Mononuclear cell (primary cell): Measurements from ENCODE around the genes TRIM9 and DDHD1.

DNA sequence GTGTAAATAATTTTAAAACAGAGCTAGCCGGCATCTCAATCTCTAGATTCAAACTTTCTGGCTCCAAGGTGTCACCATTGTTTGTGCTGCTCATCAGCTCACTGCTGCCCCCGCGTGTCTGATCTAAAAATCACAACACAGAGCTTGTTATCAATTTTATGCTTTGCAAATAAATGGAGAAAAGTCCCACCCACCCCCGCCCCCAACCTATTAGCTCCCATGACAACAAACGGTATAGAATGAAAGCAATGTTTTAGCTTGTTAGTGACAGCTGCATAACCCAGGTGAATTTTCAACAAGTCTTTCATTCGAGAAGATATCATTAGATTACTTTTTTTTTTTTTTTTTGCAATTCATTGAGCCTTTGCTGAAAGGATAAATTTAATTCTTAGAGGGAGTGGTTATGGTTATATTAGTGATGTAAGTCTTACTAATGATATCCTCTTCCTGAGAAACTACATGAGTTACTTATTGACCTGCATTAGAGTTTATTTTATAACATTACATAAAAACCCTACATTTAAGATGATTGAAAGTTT is 11.2 kb upstream of the ABHD12B start:
- RRBS, result no CpG with 5 or more reads among the region's 6 CpGs

GRCh38 chr14:50896524-50896888 is 24.7 kb downstream of the ABHD12B start:
- RRBS, result no CpG with 5 or more reads among the region's 7 CpGs

- RRBS, result 2% methylated on average over 12 of the region's 74 CpGs
Measured at GRCh38 chr14:51095014-51095848, at the start of gene TRIM9. TSS of gene TRIM9 (minus strand) at chr14:51095105.

DNA sequence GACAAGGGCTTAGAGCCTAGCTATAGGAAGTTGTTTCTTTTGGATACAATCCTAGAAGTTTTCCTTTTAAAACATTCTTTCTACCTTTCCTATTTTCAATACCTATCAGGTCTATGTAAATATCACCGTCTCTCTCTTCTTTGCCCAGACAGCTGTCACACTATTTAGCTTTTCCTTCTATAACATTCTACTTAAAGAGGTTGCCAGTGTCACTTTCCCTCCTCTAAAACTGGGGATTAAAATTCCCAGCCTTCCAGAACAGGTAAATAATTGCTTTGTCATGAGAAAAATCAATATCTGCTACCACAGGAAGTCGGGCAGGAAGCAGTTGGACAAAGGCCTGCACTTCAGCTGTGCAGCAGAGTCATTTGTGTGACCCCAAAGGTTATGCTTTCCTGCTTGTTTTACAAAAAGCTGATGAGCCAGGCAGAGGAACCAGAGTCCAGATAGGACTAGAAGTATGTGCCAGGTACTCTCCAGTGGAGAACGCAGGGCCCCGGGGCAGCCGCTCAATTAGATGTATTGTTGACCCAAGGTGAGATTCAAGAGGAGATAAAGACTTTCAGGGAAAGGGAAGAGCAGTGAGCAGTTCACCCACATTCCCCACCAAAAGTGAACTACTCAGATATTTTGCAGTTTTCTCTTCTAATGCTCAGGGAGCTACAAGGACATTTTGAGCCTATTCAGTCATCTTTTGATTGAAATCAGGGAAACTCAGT is 117.1 kb upstream of the FRMD6 start:
- RRBS, result no CpG with 5 or more reads among the region's 5 CpGs

- RRBS, result no CpG with 5 or more reads among the region's 7 CpGs
Measured at GRCh38 chr14:51846565-51847111, 13.8 kb upstream of the GNG2 start.

DNA sequence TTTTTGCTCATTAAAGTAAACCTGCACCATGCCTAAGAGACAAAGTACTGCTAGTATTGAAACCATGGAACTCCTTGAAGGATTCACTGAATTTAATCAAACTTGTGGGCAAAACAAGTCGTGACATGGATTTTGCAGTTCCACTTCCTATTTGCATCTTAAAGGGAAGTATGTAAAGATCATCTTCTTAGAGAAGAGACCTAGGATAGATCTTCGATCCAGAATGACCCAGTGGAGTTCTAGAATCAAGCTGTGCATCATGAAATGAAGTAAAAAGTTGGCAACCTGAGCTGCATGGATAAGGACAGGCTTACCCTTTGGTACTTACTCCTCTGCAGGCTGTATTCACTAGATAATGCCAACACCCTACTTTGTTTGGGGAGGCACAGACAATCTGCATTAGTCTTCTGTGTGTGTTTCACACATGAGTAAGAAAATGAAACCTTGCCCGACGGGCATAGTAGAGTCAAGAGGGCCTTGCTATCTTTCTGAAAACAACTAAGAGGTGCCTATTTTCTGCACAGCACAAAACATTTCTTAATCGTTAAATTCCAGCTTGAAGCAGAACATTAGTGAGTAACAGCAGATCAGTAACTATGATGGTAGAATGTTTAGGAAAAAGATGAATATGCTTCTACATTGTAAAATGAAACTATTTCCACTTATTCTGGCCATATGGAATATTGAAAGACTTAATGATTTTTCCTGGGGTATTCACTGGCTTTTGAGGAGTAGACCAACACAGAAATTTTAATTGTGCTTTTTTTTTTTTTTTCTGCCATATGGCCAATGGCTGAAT is 2.0 kb downstream of the GNG2 start:
- RRBS, result no CpG with 5 or more reads among the region's 5 CpGs

DNA sequence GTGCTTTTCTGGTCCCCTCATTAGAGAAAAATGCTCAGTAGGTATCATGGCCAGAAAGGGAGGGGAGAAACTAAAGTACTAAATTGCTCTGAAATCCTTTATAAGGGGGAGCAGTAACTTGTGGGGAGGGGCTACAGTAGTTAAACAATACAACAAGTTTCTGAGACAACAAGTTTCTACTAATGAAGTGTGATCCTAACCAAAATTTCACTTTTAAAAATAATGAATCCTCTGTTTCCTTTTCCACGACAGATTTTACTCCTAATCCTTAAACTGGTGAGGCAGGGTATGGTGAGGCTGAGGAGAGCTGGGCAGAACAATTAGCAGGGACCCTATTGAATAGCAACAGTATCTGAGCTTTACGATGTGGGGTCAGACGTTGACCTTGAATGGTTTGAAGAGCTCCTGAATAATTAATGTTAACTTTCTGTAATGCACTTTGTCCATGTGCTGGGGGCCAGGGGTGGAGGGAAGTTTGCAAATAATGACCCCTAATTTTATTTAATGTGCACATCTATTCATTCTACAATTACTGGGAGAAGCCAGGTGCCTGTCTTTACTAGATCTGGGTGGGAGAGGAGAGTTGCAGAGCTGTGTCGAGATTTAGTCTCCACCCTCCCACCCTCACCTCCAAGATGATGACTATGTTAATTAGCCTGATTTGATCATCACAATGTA is 4.4 kb downstream of the GNG2 start:
- RRBS, result no CpG with 5 or more reads among the region's 4 CpGs

GRCh38 chr14:51866122-51866703 is 5.8 kb downstream of the GNG2 start:
- RRBS, result no CpG with 5 or more reads among the region's 5 CpGs

DNA sequence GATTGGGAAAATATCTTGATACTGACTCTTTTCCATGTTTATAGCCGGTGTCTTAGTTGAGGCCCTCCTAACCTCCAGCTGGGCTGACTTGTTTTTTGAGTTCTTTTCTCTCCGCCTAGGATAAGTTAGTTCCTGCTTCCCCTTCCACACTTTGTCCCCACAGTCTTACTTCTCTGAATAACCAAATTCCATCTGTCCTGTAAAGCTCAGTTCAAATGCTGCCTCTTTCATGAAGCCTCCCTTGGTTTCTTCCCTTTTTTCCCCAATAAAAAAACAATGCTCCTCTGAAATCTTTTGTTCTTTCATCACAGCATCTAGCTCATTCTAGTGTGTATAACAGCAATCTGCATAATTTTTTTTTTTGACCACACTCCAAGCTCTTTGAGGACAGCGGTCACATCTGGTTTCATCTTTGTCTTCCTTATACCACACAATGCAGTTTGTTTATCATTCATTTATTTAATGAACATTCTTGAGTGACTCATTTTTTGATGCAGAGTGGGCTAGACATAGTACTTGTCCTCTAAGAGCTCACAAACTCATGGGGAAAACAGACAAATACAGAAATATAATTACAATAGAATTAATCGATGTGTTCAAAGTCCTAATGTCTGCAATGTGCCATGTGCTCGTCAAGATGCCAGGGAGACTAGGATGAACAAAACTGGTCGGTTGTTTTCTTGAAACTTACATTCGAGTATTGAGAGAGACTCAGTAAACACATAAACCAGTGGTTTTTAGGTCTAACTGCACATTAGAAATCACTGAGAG is 7.3 kb downstream of the GNG2 start:
- RRBS, result no CpG with 5 or more reads among the region's 7 CpGs

DNA sequence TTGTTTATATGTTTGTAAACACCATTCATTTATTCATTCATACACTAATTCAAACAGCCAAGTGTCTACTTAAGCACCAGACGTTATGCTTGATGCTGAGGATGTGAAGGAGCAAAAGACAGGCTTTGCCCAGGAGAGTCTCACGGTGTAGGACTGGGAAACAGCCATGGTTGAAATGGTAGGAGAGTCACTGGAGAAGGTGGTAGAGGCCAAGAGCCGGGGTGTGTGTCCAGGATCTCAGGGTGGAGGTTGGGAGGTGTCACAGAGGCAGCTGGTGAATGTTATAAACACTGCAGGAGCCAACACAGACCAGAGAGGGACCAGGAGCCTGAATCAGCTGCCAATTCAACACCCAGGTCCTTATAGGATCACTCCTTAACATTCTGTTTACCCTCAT is 7.5 kb downstream of the NID2 start:
- RRBS, result no CpG with 5 or more reads among the region's 3 CpGs

GRCh38 chr14:52723655-52724341 is 6.2 kb upstream of the STYX start:
- RRBS, result no CpG with 5 or more reads among the region's 4 CpGs

GRCh38 chr14:52864630-52865146 is 73.3 kb upstream of the GNPNAT1 start:
- RRBS, result no CpG with 5 or more reads among the region's 6 CpGs

DNA sequence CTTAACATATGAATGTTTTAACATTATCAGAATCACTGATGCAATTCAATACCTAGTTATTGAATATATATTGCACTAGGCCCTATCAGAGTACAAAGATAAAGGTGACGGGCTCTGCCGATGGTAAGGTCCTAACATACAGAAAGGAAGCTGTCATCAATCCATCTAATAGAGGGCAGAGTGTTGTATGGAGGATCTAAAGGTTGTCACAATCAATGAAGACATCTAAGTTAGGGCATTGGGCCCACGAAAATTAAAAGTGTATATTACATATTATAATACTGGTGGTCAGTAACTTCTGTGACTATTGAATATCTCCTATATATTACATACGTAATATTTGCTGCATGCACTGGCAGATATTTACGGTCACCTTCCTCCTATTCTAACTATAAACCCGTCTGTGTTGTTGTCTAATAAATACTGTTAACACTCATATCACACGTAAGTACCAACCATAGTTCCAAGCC is 2.0 kb downstream of the DDHD1 start:
- RRBS, result no CpG with 5 or more reads among the region's 7 CpGs

DNA sequence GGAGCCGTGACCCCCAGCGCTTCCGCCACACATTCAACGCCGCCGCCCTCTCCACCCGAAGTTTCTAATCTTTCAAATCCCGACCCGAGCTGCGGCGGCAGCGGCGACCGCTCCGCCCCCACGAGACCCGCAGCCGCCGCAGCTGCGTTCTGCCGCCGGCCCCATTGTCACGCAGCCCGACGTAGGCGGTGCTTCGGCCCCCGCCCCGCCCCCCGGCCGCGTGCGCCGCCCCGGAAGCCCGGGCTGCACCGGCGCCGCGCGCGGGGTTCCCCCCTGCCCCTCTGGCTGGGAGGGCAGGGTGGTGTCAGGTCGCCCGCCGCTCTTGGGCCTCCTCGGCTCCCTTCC is at the start of gene DDHD1:
Gene DDHD1, minus strand, starts transcription at position 190 of the 345 bp plus-strand sequence.
- RRBS, result 3% methylated on average over 9 of the region's 46 CpGs

- RRBS, result no CpG with 5 or more reads among the region's 1 CpG
Measured at GRCh38 chr14:53670812-53671156, 285.8 kb downstream of the BMP4 start.

GRCh38 chr14:53949680-53950703 is 6.6 kb downstream of the BMP4 start:
- RRBS, result 92% methylated on average over 5 of the region's 25 CpGs

- RRBS, result 5% methylated on average over 22 of the region's 47 CpGs
Measured at GRCh38 chr14:53954805-53955438, 1.7 kb downstream of the BMP4 start.

DNA sequence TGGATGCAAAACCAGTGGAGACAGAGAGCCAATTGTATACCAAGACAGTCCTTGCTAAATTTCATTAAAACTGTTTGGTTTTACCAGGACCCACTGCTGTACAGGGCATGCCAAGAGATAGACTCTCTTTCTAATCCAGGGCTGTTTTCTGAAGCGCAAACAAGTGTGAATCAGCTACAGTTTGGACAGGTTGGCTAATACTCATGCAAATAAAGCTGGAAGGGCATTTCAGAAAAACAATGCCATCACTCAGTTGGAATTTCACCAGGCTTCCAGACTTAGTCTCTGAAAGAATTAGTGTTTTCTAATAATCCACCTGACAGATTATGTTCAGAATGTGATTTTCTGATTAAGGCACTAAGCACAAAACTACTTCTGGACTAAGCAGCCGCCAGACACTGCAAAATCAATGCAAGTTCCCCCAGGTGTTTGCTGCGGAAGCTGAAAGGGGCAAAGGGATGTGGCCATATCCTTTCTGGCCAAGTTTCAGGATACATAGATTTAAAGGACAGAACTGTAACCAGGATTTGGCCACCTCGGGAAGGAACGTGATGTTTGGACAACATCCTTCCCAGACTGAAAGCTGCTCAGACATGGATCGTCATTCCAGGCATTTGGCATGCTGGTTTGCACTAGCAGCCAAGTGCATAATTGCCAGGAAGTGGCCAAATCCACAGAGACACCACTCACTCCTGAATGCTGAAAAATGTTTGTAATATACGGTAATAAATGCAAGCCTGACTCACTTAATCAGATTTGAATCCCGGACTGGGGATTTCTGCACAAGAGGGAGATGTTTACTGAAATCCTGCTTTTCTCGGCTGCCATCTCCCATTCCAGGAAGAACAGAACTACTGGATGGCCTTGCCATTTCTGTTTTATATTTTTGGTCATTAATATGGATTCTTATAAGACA is 32.0 kb upstream of the CDKN3 start:
- RRBS, result no CpG with 5 or more reads among the region's 9 CpGs

DNA sequence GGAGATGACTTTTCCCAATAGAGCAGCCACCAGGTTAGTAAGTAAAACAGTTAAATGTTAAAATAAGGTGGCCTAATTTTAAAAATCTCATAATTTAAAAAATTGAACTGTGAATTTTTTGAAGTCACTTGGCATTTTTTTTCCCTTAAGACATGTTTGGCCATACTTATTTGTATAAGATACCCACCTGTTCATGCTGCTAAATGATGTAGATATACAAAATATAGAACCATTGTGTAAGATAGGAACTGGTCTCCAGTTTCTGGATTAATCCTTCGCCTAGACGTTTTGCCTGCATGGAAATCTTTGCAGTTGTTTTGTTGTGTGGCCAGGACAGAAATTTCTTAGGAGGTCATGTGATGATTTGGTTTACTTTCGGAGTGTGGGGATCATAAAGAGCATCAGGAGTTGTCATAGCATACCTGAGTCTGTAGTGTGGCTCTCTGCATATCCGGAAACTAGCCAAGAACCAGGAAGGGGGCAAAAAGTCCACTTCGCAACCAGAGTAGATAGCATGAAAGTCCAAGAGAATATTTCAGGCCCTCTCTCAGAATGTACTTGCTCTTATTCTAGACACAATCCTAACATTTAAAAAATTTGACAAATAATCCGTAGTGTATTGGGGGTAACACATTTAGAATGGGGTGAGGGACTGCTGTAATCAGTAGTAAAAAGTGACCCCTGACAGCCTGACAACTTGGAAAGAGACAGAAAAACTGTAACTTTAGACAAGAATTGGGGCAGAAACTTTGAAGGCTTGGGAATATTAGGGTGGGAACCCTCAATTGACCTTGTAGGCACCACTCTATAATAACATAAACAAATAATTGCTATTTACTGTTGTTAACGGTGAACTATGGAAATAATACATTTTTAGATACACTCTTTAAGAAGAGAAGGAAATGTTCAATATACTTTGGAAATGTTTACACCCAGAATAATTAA is 3.2 kb downstream of the SAMD4A start:
- RRBS, result no CpG with 5 or more reads among the region's 7 CpGs

GRCh38 chr14:54628754-54629261 is 61.9 kb downstream of the SAMD4A start:
- RRBS, result no CpG with 5 or more reads among the region's 4 CpGs